Metastatic Lung Carcinoma in the Adrenal Gland (tissue), 1 donor: ENCODE results near the gene CACNB2.

DNA sequence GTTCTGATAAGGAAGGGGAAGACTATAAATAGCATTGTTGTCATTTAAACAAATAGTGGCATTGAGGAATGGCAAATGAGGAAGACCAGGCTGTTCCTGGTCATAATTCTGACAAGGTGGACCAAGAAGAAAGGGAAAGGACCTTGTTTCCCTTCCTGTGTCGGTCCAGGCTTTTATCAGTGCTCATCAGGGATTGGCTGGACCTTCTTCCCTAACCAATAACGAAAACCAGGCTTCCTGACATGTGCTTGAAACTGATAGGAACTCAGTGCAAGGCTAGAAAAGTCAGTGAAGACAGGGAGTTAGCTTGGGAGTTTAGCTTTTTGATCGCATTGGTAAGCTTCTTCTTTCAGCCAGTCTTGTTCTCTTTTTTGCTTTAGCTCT lies 116.1 kb downstream of the ITGA8 start:
- PRO-cap = no peak

- PRO-cap = no peak
Observed at GRCh38 chr10:15739330-15739741, 19.6 kb upstream of the ITGA8 start.

DNA sequence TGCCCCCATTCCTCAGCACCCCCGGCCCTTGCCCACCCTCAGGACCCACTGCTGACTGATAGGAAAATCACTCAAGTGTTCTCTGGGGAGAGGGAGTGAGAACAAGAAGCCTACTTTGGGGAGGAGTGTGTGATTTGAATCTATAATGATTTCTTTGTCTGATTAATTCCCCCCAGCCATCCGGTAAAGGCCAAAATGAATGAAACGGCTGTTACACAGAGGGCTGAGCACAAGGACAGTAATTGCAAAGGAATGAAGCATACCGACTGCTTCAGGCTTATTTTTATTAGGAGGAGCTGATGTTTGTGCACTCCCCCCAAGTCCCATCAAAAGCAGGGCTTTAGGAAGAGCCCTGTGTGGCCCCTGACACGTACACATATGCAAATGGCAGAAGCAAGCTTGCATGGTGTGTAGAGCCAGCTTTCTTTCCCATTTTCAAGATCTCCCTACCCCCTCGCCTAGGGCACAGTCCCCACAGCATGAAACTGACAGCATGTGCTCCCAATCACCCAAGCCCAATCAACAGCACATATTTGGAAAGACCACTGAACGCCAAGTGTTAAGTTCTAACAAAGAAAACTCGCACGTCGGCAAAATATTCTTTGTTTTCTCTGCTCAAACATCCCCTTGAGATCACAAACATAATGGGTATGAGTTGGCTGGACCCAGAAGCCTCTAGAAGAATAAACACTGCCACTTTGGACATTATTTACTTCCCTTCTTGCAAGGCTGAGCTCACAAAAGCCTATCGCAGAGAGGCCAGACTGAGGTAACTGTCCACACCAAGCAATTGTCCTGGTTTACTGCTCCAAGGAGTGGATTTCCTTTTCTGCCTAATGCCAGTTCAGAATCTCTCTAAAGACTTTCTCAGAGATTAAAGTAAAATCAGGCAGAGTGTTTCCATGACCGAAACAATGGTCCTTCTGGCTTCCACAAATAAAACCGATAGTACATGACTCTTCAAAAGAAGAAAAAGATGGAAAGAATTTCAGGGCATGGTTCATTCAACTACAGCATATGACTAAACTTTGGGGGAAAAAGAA lies 143.0 kb downstream of the CUBN start:
- PRO-cap = no peak

- PRO-cap = no peak
Observed at GRCh38 chr10:16999372-17000383, 129.9 kb downstream of the CUBN start.

GRCh38 chr10:17003741-17004504 lies 125.7 kb downstream of the CUBN start:
- PRO-cap = no peak

GRCh38 chr10:17022448-17023255 lies 107.0 kb downstream of the CUBN start:
- PRO-cap = no peak

GRCh38 chr10:17231797-17232823 lies 4.1 kb downstream of the VIM start:
- PRO-cap = no peak

GRCh38 chr10:17234937-17235985 lies 7.2 kb downstream of the VIM start:
- PRO-cap = no peak

- PRO-cap = no peak
Observed at GRCh38 chr10:17235986-17236953, 8.2 kb downstream of the VIM start.

DNA sequence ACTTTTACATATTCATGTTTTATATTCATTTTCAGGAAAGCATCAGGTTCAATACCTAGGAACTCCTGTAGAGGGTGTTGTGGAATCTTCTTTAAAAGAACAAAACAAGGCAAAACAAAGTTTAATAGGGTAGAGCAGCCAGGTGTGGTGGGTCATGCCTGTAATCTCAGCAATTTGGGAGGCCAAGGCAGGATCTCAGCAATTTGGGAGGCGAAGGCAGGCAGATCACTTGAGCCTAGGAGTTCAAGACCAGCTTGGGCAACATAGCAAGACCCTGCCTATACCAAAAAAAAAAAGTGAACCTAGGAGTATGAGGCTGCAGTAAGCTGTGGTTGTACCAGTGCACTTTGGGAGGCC lies 45.1 kb downstream of the ST8SIA6 start:
- PRO-cap = no peak

- PRO-cap = no peak
Observed at GRCh38 chr10:17730513-17731224, 21.3 kb upstream of the TMEM236 start.

DNA sequence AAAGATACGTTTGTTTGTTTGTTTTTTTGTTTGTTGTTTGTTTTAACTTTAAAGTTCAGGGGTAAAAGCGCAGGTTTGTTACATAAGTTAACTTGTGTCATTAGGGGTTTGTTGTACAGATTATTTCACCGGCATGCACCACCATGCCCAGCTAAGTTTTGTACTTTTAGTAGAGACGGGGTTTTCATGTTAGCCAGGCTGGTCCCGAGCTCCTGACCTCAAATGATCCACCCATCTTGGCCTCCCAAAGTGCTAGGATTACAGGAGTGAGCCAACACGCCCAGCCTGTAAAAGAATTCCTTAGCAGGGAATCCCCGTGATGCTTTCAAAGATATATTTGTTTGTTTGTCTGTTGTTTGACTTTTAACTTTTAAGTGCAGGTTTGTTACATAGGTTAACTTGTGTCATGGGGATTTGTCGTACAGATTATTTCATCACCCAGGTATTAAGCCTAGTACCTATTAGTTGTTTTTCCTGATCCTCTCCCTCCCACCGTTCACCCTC lies 959 bp downstream of the TMEM236 start:
- PRO-cap = no peak

DNA sequence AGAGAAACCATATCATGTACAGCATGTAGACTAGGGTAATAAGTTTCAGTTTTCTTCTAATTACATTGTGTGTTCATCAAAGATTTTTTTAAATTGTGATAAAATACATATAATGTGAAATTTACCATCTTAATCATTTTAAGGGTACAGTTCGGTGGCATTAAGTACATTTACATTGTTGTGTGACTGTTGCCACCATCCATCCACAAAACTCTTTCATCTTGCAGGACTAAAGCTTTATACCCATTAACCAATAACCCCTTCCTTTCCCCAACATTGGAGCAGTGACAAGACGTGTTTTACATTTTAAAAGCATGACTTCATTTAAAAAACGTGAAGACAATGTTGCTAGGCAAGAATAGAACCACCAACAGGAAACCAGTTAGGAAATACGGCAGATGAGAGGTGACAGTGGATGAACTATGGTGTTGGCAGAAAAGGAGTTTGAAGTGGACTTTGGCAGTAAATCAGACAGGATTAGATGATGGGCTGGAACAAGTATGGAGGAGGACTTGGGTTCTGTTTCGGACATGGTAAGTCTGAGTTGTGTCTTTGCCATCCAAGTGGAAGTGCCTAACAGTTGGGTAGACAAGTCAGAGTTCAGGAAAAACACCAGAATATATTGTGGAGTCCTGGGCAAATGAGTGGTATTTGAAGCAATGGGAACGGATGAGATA lies 16.9 kb downstream of the TMEM236 start:
- PRO-cap = no peak

DNA sequence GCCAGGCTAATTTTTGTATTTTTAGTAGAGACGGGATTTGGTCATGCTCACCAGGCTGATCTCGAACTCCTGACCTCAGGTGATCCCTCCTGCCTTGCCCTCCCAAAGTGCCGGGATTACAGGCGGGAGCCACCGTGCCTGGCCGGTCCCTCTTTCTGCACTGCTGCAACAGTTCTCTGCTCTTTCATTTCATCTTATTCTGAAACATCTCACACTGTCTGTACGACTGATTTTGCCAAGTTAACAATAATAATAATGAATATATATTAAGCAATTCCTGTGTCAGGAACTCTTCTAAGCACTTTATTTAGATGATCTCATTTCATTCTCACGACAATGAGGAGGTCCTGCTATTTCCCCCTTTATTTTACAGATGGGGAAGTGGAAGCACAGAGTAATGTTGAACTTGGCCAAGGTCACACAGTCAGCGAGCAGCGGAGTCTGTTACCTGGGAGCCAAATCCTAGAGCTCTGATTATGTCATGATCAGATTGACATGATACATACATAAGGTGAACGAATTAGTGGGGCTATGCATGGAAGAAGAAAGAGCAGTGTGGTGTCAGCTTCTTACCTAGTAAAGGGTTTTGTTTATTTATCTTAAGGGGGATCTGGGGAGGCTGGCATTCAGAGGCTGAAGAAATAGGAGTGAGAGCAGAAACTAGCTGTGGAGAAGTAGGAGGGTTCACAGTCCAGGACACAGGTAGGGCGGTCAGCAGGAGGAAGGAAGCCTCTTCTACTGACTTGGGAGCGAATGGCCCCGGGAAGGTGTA lies 5.9 kb downstream of the MRC1 start:
- PRO-cap = no peak

DNA sequence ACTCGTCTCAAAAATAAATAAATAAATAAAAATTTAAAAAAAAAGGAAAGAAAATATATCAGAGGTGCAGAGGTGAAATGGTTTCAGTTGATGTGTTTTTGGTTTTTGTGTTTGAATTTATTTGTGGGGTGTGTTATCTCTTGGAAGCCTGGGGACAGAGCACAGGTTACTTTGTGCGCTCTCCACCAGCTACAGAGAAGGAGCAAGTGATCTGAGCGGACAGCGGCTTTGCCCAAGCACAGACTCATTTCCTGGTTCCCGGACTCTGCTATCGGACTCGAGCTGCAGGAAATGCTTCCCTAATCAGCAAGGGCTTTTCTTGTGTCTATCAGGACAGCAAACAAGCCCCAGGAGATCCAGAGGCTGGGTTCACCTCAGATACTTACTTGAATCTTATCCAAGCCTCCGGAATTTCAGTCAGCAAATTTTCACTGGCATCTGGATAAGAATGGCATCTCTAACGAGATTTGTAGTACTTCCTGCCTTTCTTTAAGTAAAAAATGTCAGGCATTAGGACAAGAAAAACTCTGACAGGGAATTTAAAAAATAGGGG lies 27.8 kb downstream of the MRC1 start:
- PRO-cap = no peak

- PRO-cap = no peak
Observed at GRCh38 chr10:18139917-18140517, at the start of gene CACNB2. Gene CACNB2 (plus strand): TSS chr10:18140424.

DNA sequence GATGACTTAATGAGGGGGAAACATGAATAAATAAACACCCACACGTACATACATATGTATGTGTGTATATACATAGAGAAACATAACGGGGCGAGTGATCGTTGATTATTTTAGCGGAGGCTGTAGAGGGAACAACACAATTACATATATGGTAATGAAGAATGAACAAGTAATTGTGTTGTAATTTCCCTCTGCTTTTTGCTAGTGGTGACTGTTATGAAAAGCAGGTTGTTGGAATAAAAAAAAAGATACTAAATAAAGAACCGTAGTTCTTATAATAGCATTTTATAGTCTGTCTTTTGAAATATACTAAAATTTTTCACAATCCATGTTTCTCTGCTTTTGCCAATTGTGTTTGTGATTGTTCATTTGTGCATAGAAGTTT lies 63.3 kb downstream of the CACNB2 start:
- PRO-cap = no peak

- PRO-cap = no peak
Observed at GRCh38 chr10:18240546-18241068, 100.4 kb downstream of the CACNB2 start.

DNA sequence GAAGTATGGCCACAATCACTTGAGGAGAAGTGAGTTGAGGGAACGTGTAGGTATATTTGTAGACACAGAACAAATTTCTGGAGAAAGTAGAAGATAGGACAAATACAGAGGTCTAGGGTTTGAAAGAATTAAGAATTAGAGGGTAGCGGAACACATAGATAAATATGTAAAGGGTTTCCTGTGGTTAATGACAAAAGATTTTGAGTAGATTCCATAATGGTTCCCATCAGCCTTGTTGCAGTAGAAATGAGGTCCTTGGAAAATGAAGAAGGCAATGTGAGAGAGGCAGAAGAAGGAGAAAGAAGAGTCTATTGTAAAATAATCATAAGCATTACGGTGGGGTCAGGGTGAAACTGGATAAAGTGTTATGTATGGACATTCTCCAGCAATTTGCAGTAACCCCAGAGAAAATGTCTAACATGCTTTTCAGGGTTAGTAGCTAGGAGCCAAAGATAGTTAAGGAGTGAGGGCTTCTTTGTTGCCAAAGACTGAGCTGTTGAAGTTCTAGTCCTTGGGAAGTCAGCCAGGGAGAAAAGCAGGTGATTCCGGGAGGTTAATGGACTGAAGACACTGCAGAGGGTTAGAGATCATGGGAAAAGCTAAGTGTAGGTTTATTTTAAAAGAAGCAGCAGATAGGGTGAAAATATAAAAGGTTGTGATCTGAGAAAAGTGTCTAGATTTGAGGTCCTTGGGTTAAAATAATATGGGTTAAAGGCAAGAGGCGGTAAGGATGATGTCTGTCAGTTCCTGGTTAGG lies 166.2 kb downstream of the CACNB2 start:
- PRO-cap = no peak

DNA sequence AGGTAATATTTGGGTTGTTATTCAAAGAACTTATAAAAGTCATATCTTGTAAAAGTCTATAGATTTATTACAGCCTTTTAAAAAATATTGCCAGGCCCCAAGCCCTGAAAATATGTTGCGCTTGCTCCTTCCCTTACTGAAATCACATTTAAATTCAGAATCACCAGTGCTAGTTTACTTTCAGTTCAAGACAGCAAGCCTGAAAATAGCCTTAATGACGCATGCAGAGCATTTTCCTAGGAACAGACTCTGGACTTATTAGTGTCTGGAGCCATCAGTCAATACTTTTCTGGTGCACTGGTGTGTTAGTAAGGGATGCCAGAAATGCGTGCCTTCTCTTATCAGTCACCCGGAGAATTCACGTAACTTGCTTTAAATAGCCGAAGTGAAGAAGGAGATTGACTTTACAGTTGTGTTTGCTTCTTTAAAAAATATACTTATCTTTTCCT lies 178.0 kb downstream of the NSUN6 start:
- PRO-cap = no peak